Metanephros (tissue), 2 donors: ENCODE measurements around the genes KRTAP3-1, KRTAP4-16 and KRTAP4-6.

DNA sequence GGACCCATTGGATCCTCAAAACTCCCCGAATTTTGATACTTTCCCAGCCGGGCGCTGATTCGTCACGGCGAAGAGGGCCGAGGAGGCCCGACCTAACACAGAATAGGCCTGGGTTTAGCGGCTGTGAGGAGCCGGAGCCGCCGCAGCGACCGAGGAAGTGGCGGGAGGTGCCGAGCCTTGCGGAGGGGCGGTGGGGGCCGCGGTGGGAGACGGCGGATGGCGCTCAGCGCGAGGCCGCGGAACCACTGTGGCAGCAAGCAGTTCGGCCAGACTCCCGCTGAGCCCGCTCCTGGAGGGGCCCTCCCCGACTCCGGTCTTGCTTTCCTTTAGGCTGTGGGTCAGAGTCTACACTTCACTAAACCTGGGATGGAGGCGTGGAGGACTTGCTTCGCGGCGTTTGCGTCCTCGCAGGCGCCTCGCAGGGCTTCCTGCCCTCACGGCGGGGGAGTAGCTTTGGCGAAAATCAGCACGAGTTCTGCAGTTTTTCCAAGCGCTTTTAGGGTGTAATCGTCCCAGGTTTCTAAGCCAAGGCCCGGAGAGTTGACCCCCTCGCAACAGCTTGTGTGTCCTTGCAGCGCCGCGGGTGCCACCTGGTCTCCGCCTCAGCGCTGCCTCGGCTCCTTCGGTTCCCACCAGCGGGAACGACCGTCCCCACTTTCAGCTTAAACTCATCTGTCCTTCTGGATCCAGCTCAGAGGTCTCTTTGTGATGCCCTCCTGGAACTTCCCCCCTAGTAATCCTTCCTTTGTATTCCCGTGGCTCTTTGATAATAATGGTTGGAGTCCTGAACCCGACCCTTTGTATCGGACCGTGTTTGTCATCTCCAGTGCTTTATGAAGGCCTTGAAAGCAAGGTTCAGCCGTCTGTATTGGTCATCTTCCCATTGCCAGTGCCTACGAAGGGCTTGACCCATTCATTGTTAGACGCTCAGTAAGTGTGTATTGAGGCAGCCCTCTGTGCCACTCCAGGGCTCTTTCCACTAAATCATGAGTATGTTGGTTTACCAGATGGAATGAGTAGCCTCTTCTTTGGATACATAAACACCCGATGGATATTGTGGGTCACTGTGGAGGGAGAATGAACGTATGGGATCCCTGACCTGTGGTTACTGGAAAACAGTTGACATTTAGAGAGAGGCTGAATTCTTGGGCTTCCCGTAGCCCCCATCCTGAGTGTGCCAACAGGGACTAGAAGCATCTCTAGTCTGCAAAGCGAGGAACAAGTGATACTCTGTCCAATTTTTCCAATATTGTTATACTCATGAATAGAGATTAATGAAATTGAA is 805 bp upstream of the SMARCE1 start:
- RAMPAGE, long total RNA = no peak

GRCh38 chr17:40782002-40782351 is 373 bp downstream of the KRT27 start:
- RAMPAGE, long total RNA = no peak

DNA sequence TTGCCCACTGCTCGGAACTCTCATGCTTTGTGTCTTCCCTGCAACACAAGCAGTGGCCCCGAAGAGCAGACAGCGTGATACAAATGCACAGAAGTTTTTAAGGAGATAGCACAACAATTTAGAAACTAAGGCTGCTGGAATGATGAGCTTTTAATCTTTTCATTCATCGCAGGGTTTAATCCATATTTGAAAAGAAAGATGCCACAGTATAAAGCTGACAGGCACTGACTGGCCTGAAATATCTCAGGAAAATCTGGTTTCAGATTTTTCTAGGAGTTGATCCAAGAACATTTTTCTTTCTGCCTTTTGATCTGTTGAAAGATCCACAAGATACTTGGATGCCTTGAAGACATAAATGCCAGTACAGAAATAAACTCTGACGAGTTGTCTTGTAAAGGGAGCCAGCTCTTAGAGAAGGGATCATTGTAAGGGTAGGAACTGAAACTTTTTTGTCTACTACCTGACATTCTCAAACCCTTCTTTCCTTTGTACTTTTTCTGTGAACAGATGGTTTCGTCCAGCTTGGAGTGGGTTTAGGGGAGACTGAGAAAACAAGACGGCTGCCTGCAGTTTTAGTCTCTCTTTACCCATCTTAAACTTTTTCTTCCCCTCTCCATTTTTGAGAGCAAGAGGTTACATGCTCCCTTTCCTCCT is 25.4 kb upstream of the KRT20 start:
- RAMPAGE, long total RNA = no peak

GRCh38 chr17:40945576-40945787 is 8.0 kb upstream of the KRT23 start:
- RAMPAGE, long total RNA = no peak

- RAMPAGE, long total RNA = no peak
Measured at GRCh38 chr17:41008768-41009625, at the start of gene KRTAP3-1. TSS of gene KRTAP3-1 (minus strand) at chr17:41009128.

DNA sequence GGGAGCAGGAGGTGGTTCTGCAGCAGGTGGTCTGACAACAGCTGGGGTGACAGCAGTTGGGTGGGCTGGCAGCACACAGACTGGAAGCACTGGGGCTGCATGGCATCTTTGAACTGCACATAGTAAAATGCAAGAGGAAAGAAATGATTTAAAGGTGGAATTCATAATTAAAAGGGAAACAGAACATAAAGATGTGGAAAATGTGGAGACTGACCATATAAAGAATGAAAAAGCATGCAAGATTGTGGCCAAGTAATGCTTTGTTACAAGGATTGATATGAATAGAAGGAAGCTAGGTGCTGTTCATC is at the start of gene KRTAP4-16:
TSS of gene KRTAP4-16 (minus strand) at position 121 of the 308 bp plus-strand sequence.
- RAMPAGE, long total RNA = no peak

DNA sequence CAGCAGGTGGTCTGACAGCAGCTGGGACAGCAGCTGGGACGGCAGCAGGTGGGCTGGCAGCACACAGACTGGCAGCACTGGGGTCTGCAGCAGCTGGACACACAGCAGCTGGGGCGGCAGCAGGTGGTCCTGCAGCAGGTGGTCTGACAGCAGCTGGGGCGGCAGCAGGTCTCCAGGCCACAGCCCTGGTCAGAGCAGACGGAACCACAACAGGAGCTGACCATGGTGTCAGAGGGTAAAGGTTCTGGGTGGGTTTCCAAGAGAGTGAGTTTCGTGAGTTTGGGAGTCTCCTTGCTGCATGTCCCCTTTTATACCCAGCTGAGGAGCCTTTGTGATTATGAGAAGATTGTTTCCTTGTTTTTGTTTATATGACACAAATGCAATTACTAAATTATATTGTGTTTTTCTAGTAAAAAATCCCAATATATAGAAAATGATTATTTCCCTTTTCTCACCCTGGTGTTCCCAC is at the start of gene KRTAP4-6:
TSS of gene KRTAP4-6 (minus strand) at position 281 of the 469 bp plus-strand sequence.
- RAMPAGE, long total RNA = no peak

DNA sequence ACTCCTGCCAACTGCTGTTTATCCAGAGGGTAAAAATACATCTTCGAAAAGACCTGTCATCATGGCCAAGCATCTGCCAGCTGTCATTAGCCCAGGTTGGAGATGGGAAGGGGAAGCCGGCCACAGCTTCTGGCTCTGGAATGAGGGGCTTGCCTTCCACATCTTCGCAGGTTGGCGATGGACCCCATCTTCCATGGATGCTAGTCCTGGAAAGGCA is 266 bp upstream of the KRTAP17-1 start:
- RAMPAGE, long total RNA = no peak

- RAMPAGE, long total RNA = no peak
Measured at GRCh38 chr17:41397781-41398130, 348 bp upstream of the KRT31 start.

DNA sequence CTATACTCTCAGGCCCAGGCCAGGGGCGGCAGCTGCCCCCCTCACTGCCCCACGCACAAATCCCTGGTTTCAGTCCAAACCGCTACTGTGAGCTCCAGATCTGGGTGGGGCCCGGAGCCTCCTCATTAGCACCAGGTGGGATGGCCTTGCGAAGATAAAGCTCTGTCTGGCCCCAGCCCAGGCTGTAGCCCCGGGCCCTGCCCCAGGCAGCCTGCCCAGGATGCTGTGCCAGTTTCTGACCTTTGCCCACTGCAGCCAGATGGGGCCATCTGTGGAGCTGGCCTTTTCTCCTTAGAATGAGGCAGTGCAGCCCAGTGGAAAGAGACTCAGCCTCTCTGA is 2.4 kb upstream of the KRT15 start:
- RAMPAGE, long total RNA = no peak

DNA sequence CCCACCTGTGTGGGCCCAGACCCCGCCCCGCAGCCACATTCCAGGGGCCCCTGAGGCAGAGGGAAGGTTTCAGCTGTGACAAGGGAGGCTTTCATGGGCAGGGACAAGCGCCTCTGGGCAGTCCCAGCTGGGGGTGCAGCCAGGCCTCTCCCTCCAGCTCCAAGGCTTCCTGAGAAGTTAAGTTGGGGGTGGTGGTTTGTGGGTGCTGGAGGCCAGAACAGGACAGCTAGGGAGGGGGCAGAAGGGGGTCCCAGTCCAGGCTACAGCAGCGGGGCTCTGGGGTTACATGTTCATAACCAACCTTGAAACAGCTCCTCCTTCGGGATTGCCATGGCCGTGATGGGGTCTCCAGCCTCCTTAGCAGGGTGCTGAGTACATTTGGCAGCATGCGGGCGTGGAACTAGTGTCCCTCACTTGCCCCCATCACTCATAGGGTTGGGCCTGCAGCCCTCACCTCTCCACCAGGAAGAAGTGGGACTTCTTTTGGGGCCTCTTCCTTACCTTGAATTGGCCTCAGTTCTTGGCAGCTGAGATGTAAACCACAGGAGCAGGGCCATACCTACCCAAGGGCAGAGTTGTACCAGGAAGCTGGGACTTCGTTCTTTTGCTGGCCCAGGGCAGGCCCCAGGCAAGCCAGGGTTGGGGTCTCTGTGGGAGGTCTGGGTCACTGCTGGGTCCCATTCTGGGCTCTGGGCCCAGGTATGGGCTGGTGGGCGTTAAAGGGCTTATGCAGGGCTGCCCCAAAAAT is 3.5 kb upstream of the KRT15 start:
- RAMPAGE, long total RNA = no peak

DNA sequence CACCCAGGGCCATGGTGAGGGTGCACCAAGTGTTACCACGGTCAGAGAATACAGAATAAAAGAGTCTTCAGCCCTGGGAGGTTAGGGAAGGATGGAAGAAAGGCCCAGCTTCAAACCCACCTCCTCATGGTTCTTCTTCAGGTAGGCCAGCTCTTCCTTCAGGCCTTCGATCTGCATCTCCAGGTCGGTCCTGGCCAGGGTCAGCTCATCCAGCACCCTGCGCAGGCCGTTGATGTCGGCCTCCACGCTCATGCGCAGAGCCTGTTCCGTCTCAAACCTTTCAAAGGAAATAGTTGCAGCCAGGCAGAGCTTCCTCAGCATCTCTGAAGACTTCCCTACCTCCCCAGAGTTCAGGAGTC is 3.4 kb downstream of the KRT19 start:
- RAMPAGE, long total RNA = no peak

DNA sequence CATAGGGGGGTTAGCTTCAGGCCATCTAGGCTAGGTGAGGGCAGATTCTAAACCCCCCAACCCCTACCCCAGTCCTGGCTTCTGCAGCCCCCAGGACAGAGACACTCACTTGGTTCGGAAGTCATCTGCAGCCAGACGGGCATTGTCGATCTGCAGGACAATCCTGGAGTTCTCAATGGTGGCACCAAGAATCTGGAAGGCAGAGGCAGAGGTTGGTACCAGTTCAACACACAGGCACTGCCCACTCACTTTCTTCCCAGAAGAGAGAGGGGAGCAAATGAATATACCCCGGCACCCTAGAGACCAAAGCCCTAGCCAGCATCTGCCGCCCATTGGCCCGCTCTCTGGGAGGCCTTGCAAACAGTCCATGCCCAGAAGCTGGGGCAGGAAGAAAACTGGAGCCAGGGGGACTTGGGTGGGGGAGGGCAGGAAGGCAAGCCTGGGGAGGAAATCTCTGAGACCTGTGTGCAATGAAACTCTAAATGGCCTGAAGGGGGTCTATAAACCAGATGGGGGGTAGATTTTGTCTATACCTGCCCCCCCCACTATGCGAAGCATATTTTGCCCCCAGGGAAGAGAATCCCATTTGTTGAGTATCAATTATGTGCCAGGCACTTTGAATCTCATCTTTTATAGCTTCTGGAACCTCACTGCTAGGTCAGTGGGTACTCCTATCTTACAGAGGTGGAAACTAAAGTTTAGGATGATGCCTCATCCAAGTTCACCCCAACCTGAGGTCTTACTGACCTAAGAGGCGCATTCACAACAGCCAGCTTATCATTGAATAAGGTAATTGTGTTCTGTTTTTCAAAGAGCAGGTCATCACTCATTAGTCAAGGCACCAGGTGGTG is 2.8 kb downstream of the KRT19 start:
- RAMPAGE, long total RNA = no peak

DNA sequence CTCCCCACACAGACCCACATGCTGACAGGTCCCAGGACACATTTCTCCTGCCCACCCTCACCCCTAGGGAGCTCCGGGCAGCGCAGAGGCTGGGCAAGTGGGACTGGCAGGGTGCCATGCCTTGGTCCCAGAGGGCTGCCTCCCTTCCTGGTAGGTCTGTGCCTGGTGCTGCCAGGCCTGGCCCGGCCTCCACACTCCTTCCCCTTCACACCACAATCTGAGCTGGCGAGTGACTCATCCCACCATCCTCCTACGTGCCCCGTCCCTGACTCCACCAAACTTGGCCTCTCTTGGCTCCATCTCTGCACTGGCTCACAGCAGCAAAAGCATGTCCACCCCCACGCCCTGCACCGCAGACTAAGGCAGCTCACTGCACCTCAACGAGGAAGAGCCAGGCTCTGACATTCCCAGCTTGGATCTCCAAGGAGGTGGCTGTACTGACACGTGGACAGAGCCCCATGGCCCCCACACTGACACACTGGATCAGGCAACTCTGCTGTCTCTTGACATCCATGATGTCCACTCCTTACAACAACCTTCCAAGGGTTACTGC is 19.8 kb upstream of the KRT19 start:
- RAMPAGE, long total RNA = no peak

DNA sequence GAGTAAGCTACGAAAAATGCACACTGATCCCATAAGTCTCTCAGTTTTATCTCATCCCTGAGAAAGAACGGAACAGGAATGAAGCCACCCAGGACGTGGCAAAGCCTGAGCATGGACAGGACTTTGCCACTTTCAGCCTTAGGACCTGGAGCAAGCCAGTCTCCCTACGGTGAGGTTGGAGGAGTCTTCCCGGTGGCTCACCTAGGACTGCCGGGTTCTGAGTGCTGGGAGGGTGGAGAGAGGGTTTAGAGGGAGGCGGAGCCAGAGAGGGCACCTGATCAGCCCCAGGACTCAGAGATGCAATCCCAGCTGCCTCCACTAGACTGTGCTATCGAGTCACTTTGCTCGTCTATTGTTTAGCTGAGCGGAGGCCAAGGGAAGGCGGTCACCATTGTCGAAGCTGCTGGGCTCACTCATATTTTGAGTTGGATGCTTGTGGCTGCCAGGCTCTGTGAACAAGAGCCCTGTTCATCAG is 7.2 kb downstream of the KRT14 start:
- RAMPAGE, long total RNA = no peak

GRCh38 chr17:41666229-41667556 is 22.0 kb upstream of the EIF1 start:
- RAMPAGE, long total RNA = no peak

GRCh38 chr17:41690617-41691639 is 2.2 kb downstream of the EIF1 start:
- RAMPAGE, long total RNA = no peak

GRCh38 chr17:41737995-41738822 is 3.8 kb upstream of the HAP1 start:
- RAMPAGE, long total RNA = no peak

- RAMPAGE, long total RNA = no peak
Measured at GRCh38 chr17:41772500-41773709, 13.6 kb downstream of the JUP start.

GRCh38 chr17:41782107-41782646 is 4.3 kb downstream of the JUP start:
- RAMPAGE, long total RNA = no peak